ENCODE data around the gene SLC30A10.

GRCh38 chr1:219174576-219175654 is 1.2 kb downstream of the LYPLAL1 start:
- RRBS = no CpG with 5 or more reads among the region's 13 CpGs

- RRBS = no CpG with 5 or more reads among the region's 3 CpGs
Observed at GRCh38 chr1:219188064-219188730, 14.5 kb downstream of the LYPLAL1 start.

GRCh38 chr1:219403792-219404335 is 209.0 kb downstream of the ZC3H11B start:
- RRBS = no CpG with 5 or more reads among the region's 4 CpGs

GRCh38 chr1:219757792-219758162 is 144.9 kb upstream of the ZC3H11B start:
- RRBS = no CpG with 5 or more reads among the region's 5 CpGs

GRCh38 chr1:219928383-219929233 is at the start of gene SLC30A10:
SLC30A10 (minus strand) TSS chr1:219928557.
- RRBS = 2% methylated on average over 20 of the region's 59 CpGs

GRCh38 chr1:220360868-220361164 is 88.6 kb upstream of the RAB3GAP2 start:
- RRBS = no CpG with 5 or more reads among the region's 2 CpGs

- RRBS = no CpG with 5 or more reads among the region's 10 CpGs
Observed at GRCh38 chr1:220750047-220750686, 2.0 kb downstream of the MTARC2 start.

DNA sequence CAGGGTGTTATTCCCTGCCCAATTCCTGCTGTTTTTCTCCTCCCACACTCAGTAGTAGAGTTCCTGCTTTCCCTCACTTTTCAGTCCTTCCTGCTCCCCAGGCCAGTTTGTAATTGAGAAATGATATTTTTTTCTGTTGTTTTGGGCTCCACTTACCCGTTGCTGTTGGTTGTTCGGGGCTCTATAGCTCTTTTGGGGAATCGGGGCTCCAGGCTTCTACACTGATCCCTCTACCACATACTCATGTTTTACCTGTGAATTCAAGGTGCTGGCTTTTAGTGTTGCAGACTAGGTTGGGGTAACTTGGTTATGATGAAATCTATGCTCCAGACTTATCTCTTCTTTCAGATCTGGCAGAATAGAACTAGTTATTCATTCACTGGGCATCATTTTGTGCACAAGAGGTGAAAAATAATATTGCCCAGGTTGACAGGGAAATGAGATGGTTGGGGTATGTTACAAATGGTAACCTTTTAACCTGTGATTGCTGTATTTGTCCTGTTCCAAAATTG is 3.5 kb downstream of the MTARC2 start:
- RRBS = no CpG with 5 or more reads among the region's 3 CpGs

DNA sequence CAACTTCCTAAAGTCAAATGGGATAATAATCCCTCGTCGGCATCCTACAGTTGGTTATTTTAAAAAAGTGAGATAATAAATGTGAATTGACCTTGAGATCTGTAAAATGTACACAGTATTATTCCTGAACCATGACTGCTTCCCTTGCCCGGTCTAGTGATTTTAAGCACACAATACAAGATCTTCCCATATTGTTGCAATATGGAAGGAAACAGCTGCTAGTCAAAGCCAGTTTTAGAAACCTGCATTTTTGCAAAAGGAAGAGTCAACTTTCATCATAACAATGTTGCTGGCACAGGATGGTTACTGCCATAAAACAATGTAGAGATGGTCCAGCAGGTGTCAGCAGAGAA is 5.2 kb upstream of the HLX start:
- RRBS = no CpG with 5 or more reads among the region's 3 CpGs

DNA sequence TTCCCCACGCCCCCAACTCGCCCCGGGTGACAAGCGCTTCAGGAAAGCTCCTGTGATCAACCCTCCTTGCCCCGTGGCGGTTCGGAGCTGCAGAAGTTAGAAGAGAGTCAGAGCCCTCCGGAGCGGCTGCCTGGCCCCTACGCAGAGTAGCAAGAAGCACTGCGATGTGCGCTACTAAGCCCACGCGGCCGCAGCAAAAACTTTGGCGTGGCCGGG is 281 bp upstream of the HLX start:
- RRBS = 2% methylated on average over 12 of the region's 17 CpGs

GRCh38 chr1:221000533-221001116 is 121.4 kb downstream of the HLX start:
- RRBS = no CpG with 5 or more reads among the region's 4 CpGs

- RRBS = no CpG with 5 or more reads among the region's 1 CpG
Observed at GRCh38 chr1:221316354-221316780, 425.5 kb downstream of the DUSP10 start.

DNA sequence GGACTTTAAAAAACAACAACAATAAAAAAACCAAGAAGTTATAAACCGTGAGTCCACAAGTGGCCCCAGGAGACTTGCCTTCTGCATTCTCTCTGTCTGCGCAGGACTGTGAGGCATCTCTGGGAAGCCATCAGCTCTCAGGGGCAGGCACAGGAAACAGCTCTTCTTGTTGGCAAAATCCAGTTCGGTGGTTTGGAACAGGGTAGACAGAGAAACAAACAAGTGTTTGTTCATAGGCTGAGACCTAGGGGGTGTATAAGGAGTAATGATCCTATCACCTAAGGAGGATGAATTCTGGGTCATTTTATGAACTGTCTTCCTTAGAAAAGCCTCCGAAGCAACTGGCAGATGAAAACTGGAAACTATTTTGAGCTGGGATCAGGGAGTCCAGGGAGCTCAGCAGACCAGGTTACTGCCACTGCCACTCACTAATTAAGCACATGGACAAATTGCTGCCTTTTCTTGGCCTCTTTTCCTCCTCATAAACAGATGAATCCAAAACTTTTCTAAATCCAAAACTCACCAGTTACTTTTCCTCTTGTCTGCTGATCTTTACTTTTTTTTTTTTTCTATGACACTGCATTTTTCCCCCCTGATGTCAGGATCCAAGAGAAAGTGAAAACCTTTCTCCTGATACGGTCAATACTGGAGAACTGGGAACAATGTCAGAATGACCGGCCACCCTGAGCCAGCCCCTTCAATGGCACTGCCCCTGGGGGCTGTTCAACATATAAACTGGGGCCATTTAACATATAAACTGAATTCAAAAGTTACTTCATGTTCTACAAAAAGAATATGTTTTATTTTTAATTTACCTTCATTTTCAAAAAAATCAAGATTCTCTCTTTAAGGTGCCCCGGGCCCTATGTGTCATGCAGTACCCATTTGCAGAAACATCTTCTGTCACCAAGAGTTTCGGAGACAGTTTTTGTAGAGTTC is 405.8 kb downstream of the DUSP10 start:
- RRBS = no CpG with 5 or more reads among the region's 8 CpGs

DNA sequence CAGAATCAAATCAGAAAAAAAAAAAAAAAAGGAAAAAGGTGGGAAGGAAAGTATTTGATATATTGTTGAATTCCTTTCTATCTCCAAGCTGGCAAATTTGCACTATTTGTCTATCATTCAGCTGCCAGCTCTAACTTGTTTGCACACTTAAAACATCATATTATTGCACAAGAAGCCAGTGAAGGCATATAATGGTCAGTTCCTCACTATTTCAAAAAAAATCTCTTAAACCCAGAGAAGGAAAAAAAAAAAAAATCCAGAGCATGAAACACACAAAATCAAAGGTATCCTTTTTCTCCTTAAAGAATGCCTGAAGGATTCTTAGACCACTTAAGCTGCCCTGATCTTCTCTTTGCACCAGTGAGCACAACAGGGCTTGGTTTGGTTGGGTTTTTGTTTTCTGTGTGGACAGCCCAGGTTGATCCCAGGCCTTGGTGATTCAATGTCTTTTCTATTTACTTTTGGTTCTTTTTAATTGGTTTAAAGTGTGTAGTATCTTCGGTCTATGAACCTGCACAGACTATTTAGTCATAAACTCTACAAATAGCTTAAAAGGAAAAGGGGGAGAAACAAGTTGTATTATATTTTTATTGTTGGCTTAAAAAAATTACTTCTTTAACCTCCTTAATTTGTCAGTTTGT is 40.2 kb downstream of the DUSP10 start:
- RRBS = no CpG with 5 or more reads among the region's 1 CpG

GRCh38 chr1:221708817-221709629 is 32.9 kb downstream of the DUSP10 start:
- RRBS = no CpG with 5 or more reads among the region's 3 CpGs

- RRBS = no CpG with 5 or more reads among the region's 5 CpGs
Observed at GRCh38 chr1:221717131-221717780, 24.6 kb downstream of the DUSP10 start.

- RRBS = no CpG with 5 or more reads among the region's 9 CpGs
Observed at GRCh38 chr1:221778431-221779274, 36.8 kb upstream of the DUSP10 start.

DNA sequence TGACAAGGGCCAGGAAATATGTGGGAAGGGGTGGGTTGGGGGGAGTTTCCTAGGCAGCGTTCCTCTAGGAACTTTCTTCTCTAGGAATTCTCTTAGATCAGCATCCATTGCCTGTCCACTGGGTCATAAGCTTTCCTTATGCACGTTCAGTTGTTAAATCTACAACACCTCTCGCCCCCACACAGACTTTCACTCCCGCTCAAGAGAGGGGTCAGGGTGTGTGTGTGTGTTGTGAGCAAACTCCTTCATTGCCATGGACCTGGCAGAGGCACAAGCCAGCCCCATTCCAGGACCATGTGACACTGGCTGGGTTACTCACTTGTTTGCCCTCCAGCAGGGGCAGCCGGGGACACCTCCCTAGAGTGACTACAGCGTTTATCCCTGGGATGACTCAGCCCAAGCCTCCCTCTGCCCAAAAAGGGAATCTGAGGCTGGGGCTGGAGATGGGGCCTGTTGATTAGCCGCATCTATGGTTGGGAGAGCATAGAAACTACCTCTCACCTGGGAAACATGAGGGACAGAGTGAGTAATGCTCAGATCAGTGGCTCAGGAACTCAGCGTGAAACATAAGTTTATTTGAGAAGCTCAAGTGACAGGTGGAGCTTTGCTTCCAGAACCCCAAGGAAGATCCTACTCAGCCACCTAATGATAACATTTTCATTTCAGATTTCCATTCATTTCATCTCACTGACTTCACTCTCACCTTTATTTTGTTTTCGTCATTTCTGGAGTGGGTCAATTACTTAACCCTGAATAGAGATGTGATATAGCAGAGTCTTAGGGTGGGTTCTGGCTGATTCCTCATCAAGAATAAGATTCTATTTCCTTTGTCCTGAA is 145.3 kb upstream of the DUSP10 start:
- RRBS = no CpG with 5 or more reads among the region's 9 CpGs

DNA sequence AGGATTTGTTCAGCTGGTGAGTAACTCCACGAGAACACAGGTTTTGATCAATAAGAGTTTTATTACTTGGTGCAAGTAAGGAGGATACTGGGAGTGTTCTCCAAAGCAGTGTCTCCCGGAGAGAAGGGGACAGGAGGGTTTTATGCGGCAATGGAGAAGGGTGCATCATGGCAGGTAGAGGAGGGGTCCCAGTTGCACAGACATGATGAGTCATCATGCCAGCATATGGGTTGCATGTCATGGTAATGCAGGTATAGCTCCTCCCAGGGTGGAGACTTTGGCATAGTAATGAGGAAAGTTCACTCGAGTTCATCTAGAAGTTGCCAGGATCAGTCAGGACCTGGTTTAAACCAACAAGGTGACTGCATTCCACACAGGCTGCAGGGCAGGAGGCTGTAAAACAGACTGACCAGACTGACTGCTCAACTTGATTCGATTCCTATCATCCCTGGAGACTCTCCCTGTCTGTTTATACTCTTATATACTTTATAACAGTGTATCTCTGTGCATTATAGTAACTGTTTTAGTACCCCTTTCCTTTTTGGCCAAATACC is 355.7 kb upstream of the DUSP10 start:
- RRBS = no CpG with 5 or more reads among the region's 5 CpGs